NCI-H460 (cell line): Measurements from ENCODE around the gene CRACR2A.

GRCh38 chr12:3679835-3680585 is 72.9 kb downstream of the CRACR2A start:
RAMPAGE:
- cytosol, long total RNA = no peak
- long total RNA = no peak
- nucleus, long total RNA = no peak

DNA sequence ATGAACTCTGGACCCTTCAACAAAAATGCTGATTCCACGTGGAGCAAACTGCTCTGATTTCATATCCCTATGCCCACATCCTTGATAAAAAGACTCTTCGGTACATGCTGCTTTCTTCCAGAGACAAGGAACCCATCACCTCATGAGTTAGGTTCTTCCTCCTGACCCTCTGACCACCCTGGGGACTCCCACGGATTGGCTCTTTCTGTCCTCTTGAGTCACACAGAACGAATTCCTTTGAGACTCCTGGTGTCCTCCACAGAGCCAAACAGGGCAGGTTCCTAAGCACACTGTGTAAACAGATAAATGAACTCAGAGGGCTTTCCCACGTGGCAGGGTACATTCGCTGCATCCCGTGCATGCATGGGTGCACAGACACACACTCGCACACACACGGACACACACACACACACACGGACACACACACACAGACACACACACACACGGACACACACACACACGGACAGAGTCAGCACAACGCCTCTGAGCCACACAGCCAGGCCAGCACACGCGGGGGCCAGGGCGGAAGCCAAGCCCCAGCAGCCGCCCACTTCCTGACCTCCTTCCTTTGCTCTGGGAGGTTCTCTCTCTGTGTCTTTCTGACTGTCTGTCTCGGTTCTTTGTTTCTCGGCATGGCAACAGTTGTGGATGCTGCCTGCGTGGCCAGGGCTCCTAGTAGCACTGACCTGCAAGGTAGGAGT is 818 bp downstream of the CRACR2A start:
RAMPAGE:
- cytosol, long total RNA = no peak
- long total RNA = no peak
- nucleus, long total RNA = no peak

DNA sequence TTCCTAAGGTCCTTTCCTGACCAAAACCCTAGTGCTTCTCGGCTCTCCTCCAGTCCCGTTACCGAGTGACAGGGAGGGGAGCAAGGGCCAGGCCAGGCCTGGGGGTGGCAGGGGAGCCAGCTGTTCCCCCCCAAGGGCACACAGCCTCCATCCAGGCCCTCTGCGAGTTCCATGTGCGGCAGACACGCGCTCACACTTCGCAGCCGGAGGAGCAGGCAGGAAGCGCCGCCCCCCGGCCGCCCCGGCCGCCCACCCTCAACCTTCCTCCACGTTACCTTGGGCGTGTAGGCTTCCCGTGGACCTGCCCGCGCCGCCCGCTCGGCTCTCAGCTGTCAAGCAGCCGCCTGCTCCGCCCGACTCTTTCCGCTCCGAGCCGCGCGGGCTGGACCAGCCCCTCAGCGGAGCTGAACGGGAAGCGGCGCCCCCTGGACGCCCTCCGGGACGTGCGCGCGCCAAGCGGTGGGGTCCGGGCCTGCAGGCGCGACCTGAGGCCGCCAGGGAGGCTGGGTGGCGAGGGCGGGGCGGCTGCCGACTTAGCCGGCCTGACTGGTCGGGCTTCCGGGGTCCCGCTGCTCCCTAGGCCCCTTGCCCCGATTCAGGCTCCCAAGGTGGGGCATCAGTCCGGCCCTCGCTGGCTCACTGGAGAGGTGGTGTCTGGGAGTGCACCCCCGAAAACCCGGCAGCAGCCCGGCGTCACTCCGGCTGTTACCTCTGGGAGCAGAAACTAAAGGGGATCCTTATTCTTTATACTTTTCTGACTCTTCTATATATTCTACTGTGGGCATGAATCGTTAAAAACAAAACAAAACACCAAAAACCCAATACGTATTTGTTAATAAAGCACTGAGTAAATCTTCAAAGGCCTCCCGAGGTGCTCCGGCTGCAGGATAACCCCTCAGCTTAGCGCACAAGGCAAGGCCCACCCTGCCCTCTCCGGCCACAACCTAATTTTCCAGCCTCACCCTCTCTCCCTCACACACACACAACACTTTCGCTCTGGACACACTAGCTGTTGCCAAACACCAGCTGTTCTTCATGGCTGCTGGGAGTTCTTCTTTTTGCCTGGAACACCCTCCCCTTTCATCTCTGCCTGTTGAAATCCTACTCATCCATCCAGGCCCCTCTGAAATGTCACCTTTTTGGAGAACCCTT is at the start of gene CRACR2A:
CRACR2A (minus strand) TSS at position 370 of the 1,152 bp plus-strand sequence.
RAMPAGE:
- cytosol, long total RNA = no peak
- long total RNA = no peak
- nucleus, long total RNA = start-site peak on the minus strand centred at position 411 of the sequence, 102 bp wide, 78 and 28 reads in 2 replicates

DNA sequence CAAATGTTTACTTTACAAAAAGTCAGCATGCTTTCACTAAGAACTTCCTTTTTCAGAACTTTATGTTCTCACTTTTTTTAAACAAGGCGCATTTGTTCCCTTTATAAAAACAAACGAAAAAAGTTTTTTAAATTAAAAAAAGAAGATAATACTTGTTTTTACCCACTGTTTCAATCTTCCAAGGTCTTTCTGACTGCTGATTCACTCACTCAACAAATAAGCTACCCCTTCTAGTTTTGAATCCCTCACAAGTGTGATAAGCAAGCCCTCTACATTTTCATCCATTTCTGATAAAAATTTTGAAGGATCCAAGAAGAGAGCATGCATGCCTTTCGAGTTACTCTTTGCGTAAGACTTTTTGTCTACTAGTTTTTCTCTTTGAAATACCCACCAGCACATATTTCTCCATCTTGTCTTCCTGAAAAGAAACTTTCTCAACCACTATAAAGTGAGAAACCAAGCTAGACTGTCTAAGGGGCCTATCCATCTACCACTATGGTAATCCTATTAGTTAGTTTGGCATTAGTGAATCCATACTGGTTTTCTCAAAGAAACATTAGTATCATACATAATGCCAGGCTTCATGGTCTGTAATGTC is 57.0 kb downstream of the PARP11 start:
RAMPAGE:
- cytosol, long total RNA = no peak
- long total RNA = no peak
- nucleus, long total RNA = no peak

DNA sequence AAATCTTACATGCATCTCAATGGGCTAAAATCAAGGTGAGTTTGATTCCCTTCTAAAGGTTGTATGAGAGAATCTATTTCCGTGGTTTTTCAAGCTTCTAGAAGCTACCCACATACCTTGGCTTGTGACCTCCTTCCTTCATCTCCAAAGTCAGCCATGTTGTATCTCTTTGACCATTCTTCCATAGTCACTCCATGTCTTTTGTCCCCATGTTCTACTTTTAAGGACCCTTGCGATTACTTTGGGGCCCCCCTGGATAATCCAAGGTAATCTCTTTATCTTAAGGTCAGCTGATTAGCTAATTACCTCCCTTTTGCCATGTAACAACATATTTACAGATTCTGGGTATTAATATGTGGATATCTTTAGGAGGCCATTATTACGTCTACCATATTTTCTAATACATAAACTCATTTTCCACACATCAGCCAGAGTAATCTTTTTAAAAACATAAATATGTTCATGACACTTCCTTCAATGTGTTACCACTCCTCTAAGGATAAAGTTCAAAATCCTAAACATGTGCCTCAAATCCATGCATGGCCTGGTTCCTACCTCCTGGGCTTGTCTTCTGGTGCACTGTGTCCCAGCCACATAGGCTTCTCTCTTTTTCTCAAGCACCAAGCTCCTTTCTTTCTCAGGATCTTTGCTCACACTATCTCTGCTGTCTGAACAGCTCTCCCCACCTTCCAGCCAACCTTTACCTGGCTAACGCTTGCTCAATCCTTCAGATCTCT is 4.1 kb downstream of the PARP11 start:
RAMPAGE:
- cytosol, long total RNA = no peak
- long total RNA = no peak
- nucleus, long total RNA = no peak

GRCh38 chr12:3885146-3885469 is 11.9 kb upstream of the PARP11 start:
RAMPAGE:
- cytosol, long total RNA = no peak
- long total RNA = no peak
- nucleus, long total RNA = no peak

RAMPAGE:
- cytosol, long total RNA = no peak
- long total RNA = no peak
- nucleus, long total RNA = no peak
Observed at GRCh38 chr12:3928513-3929117, 55.4 kb upstream of the PARP11 start.

GRCh38 chr12:3962440-3963064 is 89.4 kb upstream of the PARP11 start:
RAMPAGE:
- cytosol, long total RNA = no peak
- long total RNA = no peak
- nucleus, long total RNA = no peak

DNA sequence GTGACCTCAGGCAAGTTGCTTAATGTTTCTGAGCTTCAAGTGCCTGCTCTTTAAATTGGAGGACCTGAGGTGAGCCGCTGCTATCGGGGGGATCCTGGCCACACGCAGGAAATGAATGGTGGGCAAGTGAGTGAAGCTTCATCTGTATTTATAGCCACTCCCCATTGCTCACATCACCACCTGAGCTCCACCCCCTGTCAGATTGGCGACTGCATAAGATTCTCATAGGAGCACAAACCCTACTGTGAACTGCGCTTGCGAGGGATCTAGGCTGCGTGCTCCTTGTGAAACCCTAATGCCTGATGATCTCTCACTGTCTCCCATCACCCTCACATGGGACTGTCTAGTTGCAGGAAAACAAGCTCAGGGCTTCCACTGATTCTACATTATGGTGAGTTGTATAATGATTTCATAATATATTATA is 158.5 kb upstream of the CCND2 start:
RAMPAGE:
- cytosol, long total RNA = no peak
- long total RNA = no peak
- nucleus, long total RNA = no peak

DNA sequence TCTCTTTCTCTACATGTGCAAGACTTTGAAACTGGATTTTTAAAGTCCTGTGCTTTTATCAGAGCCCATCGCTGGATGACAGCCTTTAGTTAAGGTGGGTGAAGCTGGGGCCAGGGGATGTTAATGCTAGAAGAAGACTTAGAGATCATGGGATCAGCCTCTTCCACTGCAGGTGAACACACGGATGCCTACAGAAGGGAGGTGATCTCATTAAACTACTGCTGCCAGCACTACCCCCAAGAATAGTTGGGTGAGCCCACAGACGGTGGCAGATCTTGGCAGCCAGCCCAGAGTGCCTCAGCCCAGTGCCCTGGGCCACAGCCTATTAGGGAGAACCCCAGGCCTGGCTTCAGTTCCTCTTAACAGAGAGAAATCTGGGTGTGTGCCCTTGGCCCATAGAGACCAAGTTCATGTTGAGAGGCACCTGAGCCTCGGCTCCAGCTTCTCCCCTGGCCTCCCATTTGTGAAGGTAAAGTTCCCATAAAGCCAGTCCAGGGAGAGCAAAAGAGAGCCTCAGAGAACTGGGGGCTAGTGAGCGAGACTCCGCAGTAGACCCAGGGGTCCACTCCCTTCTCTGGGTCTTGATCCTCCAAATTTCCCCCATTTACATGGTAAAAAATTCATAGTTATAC is 125.1 kb upstream of the CCND2 start:
RAMPAGE:
- cytosol, long total RNA = no peak
- long total RNA = no peak
- nucleus, long total RNA = no peak

GRCh38 chr12:4164317-4164449 is 109.4 kb upstream of the CCND2 start:
RAMPAGE:
- cytosol, long total RNA = no peak
- long total RNA = no peak
- nucleus, long total RNA = no peak

DNA sequence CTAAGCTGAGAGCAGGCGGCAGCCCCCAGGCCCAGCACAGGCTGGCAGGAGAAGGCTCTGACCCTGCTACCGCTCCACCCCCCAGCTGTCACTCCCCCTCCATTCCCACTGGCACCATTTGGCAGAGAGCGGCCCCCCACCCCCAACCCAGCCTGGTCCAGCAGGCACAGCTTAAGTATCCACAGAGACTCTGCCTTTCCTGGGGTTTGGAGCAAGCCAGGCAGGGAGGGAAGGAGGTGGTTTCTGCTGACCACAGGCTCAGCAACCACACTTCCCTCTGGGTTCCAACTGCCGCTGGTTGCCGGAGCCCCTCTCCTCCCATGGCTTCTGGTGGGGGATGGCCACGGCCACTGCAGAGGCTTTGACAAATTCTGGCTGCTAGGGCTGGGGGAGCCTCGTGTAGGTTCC is 30.5 kb upstream of the CCND2 start:
RAMPAGE:
- cytosol, long total RNA = no peak
- long total RNA = no peak
- nucleus, long total RNA = no peak

GRCh38 chr12:4280938-4281706 is 7.6 kb downstream of the CCND2 start:
RAMPAGE:
- cytosol, long total RNA = no peak
- long total RNA = no peak
- nucleus, long total RNA = no peak

RAMPAGE:
- cytosol, long total RNA = no peak
- long total RNA = no peak
- nucleus, long total RNA = no peak
Observed at GRCh38 chr12:4292371-4293255, 19.1 kb downstream of the CCND2 start.

RAMPAGE:
- cytosol, long total RNA = no peak
- long total RNA = no peak
- nucleus, long total RNA = no peak
Observed at GRCh38 chr12:4293377-4294416, 20.1 kb downstream of the CCND2 start.

DNA sequence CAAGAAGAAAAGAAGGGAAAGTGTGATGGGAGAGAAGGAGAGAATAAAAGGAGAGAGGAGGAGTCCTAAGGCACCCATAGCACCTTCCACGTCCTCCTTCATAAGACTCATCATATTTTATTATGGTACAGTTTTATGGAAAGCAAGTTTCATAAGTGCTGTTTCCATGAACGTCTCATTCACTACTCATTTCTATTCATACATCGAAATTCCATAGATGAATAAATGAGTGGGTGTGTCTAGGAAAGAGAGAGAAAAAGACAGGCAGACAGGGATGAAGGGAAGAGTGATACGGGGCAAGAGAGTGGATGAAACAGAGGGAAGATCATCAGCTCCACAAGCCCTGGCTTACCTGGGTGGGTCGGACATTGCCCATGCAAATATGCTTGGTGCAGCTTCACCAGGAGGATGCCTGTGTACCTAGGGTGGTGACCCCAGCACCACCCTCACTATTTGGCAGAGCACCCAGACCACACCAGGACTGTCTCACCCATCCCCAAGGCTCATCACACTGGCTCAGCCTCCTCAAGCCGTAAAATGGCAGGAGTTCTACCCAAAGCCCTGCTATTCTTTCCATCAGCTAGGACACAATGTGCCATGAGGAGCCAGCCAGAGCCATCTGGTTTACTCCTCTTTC is 2.9 kb downstream of the GALNT8 start:
RAMPAGE:
- cytosol, long total RNA = no peak
- long total RNA = no peak
- nucleus, long total RNA = no peak

RAMPAGE:
- cytosol, long total RNA = no peak
- long total RNA = no peak
- nucleus, long total RNA = no peak
Observed at GRCh38 chr12:4766312-4766822, 42.8 kb upstream of the KCNA6 start.

RAMPAGE:
- cytosol, long total RNA = no peak
- long total RNA = no peak
- nucleus, long total RNA = no peak
Observed at GRCh38 chr12:5010045-5010504, 33.6 kb upstream of the KCNA5 start.

DNA sequence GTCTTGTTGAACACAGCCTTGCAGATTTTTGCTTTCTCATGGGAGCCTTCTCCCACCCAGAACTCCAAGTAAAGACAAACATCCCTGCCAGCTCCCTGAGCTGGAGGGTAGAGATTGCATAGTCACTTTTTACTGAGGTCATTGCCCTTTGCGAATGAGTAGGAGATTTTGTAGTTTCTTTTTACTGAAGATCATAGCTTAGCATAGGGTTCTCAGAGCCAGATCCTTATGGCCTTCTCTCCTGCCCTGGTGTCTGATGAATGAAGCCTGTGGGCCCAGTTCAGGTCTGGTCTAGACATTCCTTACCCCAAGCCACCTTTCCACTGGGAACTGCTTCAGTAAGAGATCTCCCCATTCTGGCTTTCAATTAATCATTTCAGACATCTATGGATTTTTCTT is 36.7 kb downstream of the KCNA5 start:
RAMPAGE:
- cytosol, long total RNA = no peak
- long total RNA = no peak
- nucleus, long total RNA = no peak

GRCh38 chr12:5114349-5114736 is 70.7 kb downstream of the KCNA5 start:
RAMPAGE:
- cytosol, long total RNA = no peak
- long total RNA = no peak
- nucleus, long total RNA = no peak